Psoas muscle (tissue), 2 donors: ENCODE measurements around a stretch of chr12.

GRCh38 chr12:4829230-4830182 lies 20.4 kb downstream of the KCNA6 start:
- PRO-cap, 2 experiments = no peak in any of the 2 experiments

GRCh38 chr12:5046982-5047720 lies 3.5 kb downstream of the KCNA5 start:
- PRO-cap, 2 experiments = no peak in any of the 2 experiments

DNA sequence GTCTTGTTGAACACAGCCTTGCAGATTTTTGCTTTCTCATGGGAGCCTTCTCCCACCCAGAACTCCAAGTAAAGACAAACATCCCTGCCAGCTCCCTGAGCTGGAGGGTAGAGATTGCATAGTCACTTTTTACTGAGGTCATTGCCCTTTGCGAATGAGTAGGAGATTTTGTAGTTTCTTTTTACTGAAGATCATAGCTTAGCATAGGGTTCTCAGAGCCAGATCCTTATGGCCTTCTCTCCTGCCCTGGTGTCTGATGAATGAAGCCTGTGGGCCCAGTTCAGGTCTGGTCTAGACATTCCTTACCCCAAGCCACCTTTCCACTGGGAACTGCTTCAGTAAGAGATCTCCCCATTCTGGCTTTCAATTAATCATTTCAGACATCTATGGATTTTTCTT lies 36.7 kb downstream of the KCNA5 start:
- PRO-cap, 2 experiments = no peak in any of the 2 experiments

GRCh38 chr12:5290892-5291158 lies 141.1 kb upstream of the NTF3 start:
- PRO-cap, 2 experiments = no peak in any of the 2 experiments

- PRO-cap, 2 experiments = no peak in any of the 2 experiments
Observed at GRCh38 chr12:6073303-6073838, 51.1 kb downstream of the VWF start.

- PRO-cap, 2 experiments = no peak in any of the 2 experiments
Observed at GRCh38 chr12:6090338-6091302, 33.9 kb downstream of the VWF start.

GRCh38 chr12:6135040-6135304 lies 10.5 kb upstream of the VWF start:
- PRO-cap, 2 experiments = no peak in any of the 2 experiments

GRCh38 chr12:6202362-6203413 lies 2.5 kb downstream of the CD9 start:
- PRO-cap, 2 experiments = no peak in any of the 2 experiments

- PRO-cap, 2 experiments = peak in 2 of 2 experiments; most common plus-strand start chr12:6226272 (in 2); most common minus-strand start chr12:6226065 (in 1)
Observed at GRCh38 chr12:6225620-6226464, 25.6 kb downstream of the CD9 start.

DNA sequence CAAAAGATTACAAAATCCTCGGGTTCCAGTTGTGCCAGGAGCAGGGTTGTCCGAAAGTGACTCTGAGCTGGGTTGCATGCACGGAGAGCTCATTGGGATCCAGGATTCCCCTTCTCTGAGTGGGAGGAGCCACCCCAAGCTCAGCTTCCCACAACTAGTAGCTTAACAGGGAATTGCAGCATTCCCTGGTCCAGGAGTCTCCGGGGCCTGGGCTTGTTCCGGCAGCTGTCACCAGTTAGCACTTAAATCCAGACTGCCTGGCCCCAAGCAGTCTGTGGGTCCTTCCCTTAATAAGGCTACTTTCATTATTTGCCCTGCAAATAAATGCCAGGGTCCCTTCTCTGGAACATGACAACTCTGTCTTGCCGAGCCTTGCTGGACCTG lies 50.2 kb downstream of the CD9 start:
- PRO-cap, 2 experiments = no peak in any of the 2 experiments

- PRO-cap, 2 experiments = no peak in any of the 2 experiments
Observed at GRCh38 chr12:6307516-6307804, 3.0 kb upstream of the PLEKHG6 start.

- PRO-cap, 2 experiments = no peak in any of the 2 experiments
Observed at GRCh38 chr12:6332816-6333074, 9.1 kb downstream of the TNFRSF1A start.

- PRO-cap, 2 experiments = peak in 1 of 2 experiments; most common plus-strand start chr12:6336419 (in 1); most common minus-strand start chr12:6336290 (in 1)
Observed at GRCh38 chr12:6336079-6336549, 5.8 kb downstream of the TNFRSF1A start.

GRCh38 chr12:6336961-6337588 lies 4.8 kb downstream of the TNFRSF1A start:
- PRO-cap, 2 experiments = peak in 1 of 2 experiments; most common plus-strand start chr12:6337412 (in 1); most common minus-strand start chr12:6337223 (in 1)

DNA sequence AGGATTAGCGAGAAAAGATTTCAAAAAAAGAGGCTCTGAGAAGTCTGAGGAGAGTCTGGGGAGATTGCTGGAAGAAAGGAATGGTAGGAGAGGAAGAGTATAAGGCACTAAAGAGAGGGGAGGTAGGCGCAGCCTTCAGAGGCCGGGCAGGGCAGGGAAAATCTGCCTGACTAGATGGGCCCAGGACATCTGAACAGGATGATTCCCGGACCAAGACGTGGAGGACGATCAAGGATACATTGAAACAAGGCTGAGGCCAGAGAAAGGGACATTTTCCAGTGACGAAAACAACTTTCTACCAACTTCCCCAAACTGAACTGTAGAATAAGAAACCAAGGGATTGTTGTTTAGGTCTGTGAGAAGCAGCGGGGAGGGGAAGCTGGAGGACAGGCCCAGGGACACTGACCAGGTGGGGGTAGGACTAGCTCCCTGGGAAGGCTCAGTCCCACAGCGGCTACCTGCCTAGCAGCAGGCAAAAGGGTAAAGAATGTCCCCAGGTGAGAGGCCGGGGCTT lies 1.2 kb downstream of the TNFRSF1A start:
- PRO-cap, 2 experiments = peak in 2 of 2 experiments; most common plus-strand start position 358 of the sequence (in 2); most common minus-strand start position 226 of the sequence (in 1)

- PRO-cap, 2 experiments = no peak in any of the 2 experiments
Observed at GRCh38 chr12:6361654-6362501, 13.5 kb downstream of the SCNN1A start.

DNA sequence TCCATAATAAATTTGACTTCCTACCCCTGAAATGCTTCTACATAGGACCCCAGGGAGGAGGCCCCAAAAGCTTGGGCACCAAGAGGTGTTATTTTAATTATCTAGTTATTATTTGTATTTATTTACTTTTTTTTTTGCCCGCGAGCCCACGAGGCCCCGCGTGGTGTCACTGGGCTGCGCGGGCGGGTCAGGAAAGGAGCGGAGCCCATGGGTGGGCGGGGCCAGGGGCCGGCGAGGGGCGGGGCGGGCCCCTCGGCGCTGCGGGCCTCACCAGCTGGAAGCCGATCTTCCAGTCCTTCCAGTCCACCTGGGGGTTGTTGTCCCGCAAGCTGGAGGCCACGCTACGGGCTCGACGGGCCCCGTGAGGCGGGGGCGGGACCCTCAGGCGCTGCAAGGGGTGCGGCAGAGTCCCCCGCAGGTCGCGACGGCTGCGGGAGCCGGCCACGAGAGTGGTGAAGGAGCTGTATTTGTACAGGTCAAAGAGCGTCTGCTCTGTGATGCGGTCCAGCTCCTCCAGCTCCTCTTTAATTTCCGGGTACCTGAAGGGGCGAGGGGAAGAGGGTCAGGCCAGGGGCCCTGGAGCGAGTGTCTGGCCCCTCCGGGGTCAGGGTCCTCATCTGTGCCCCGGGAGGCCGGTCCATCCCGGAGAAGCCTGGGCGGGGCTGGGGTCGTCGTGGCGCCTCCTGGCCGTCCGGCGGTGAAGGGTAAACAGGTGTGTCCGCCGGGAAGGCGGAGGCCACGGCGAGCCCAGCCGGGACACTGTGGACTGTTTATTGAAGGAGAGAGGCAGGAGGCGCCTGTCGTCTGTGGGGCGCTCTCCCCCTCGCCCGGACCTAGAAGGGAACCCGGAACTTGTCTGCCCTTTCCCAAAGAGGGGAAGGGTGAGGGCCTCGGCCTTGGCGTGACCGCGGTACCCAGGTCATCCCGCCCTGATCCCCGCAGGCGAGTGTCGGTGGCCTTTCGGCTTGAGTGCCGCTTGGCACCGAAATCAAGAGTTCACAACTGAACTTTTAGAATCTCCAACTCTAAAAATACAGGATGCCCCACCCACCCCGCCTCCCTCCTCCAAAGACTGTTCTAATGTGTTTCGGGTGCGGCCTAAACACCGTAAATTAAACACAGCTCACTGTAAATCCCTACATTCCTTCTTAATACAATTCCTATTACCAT lies 11.8 kb downstream of the SCNN1A start:
- PRO-cap, 2 experiments = peak in 2 of 2 experiments; most common plus-strand start position 301 of the sequence (in 2); most common minus-strand start position 835 of the sequence (in 1)

DNA sequence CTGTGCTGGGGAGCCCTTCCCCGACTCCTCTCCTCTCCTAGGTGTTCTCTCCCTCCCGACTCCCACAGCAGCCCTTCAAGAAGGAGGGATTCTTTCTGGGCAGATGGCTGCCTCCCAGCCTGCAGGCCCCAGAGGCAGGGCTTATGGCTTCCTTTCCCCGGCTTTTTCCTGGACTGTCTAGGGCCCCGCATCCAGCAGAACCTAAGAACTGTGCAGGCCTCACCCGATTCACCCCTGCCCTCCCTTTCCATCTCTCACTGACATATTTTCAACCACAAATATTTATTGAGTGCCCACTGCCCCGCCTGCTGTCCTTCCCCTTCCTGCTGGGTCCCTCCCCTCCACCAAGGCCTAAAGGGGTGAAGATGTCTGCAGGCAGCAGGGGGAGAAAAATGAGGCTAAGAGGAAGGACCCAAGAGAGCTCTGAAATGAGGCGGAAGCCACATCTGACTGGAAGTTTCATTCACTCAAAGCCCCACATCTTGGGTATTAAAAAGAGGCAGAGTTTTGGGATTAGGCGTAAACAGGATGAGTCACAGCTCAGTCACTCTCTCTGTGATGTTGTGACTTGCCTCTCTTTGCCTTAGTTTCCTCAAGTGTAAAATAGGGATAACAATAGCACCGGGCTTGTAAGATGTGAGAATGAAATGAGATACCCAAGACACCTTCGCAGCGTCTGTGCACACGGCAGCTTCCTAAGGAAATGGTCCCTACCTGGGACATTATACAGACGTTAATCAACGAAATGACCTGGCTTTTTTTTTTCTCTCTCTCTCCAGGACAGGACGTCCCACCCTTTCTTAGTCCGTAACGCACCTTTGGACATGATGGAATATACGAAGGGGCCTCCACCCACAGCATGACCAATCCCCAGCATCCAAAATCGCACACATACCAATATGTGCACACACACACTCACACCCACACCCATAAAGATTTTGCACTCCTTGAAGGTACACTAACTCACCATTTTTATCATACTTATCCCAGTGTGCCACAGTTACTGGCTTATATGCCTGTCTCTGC lies 2.7 kb downstream of the SCNN1A start:
- PRO-cap, 2 experiments = no peak in any of the 2 experiments

- PRO-cap, 2 experiments = no peak in any of the 2 experiments
Observed at GRCh38 chr12:6390095-6390506, 6.1 kb downstream of the LTBR start.

DNA sequence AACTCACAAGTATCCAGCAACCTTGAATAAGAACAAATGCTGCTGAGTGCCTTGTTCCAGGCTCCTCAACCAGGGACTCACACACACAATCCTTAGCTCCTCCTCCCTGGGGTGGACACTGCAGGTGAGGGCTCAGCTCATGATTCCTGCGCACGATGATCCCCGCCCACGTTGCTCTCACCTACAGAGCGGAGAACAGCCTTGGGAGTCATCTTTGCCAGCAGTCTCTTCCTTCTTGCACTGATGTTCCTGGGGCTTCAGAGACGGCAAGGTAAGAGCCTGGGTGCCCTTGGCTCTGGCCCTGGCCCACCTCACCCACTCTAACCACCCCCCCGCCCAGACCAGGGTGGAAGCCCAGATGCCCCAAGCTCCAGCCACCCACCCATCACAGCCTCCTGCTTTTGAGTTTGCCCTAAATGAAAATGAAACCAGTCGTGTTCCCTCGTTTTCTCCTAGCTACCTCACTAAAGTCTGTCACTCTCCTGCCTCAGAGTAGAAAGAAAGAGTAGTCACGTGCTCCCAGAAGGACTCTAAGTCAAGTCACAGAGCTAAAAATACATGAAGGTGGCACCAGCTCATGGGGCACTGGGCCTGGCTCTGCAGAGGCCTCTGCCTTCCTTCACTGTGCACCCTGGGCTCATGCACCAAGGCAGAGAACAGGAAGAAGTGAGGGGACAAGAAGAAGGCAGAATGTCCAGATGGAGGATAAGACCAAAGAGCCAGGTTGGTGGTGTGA lies 9.0 kb downstream of the TAPBPL start:
- PRO-cap, 2 experiments = no peak in any of the 2 experiments